Epithelial cell of prostate (primary cell): Measurements from ENCODE around the genes CPNE7 and SPATA33.

DNA sequence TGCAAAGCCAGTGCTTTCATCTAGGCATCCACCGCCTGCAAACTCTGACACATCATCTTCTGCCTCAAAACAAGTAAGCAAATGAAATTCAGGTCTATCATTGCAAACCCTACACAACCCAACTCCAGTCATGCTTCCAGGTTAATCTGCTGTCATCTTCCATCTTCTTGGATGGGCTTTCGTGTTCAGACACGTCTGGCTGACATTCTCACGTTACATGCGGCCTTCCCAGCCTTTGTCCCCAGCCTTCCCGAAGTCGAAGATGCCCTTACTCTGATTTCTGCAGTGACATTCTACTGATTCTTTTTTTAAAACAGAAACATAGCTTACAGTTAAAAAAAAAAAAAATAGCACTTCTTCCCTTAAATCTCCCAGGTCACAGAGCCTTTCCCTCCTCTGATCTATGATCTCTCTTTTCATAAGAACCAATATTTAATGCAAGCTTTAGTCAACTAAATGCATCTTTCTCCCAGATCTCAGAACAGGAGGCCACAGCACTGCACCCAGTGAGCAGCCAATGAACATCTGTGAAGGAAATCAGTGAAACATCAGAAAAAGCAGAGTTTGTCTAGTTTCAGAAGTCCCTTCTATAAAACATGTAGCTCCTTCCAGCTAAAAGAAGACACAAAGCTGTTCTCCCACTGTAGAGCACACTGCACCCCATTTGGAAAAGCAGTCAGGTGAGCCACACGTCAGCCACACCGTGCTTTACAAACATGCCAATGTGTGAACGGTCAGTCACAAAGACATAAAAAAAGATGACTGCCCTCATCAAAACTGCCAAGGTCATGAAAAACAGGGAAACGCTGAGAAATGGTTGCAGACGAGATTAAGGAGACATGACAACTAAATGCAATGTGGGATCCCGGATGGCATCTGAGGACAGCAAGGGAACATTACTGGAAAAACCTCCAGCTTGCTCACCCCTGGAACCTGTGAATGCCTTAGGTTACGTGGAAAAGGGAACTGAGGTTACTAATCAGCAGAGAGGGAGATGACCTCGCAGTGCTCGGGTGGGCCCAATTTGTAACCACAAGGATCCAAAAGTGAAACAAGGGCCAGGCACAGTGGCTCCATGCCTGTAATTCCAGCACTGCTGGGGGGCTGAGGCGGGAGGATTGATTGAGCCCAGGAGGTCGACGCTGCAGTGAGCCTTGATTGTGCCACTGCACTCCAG is 8.4 kb downstream of the ANKRD11 start:
- RRBS = no CpG with 5 or more reads among the region's 19 CpGs

DNA sequence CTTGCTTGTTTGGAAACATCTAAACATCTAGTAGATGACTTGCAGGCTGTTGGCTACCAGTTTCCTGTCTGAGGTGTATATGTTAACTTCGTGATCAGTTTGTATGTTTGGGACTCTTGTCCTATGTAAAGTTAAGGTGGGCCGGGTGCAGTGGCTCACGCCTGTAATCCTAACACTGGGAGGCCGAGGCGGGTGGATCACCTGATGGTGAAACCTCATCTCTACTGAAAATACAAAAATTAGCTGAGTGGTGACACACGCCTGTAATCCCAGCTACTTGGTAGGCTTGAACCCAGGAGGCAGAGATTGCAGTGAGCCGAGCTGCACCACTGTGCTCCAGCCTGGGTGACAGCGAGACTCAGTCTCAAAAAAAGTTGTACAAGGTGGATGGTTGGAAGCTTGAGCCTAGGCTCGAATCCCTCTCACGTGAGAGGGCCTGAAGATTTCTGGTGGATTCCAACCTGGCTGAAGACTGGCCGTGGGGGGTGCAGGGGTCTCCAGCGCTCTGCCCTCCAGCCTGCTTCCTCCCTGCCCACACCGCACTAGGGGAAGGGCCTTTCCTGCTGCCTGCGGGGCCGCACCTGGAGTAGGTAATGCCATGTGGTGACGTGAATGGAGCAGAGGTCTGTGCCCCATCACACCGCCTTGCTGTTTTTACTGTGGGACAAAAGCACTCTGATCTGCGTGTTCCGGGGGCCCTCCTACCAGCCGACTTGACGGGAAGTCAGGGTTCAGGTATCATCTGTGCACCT is 4.0 kb downstream of the RPL13 start:
- RRBS = no CpG with 5 or more reads among the region's 21 CpGs

DNA sequence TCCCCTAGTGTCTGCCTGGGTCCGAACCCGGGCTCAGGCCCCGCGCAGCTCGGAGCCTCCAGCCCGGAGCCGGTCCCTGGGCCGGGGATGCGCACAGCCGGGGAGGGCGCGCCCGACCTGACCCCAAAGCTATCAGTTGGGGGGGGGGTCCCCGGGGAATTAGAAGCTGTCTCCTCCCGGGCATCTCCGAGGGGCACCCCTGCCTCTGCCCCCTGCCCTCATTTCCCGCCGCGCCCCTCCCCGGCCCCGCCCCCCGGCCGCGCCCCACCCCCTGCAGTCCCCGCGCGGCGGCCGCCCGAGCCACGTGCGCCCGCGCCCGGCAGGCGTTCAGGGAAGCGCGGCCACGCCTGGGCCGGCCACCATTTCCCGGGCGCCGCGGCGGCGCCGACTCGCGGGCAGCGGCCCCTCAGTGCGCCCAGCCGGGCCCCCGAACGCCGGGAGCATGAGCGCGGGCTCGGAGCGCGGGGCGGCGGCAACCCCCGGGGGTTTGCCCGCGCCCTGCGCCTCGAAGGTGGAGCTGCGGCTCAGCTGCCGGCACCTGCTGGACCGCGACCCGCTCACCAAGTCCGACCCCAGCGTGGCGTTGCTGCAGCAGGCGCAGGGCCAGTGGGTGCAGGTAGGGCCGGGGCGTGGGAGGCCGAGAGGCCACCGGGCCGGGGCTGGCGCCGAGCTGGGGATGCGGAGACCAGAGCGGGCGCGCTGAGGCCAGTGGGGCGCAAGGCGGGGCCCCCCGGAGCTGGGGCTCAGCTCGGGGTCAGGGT is at the start of gene CPNE7:
TSS of gene CPNE7 (plus strand) at position 303 of the 761 bp plus-strand sequence.
- RRBS = 2% methylated on average over 65 of the region's 91 CpGs

DNA sequence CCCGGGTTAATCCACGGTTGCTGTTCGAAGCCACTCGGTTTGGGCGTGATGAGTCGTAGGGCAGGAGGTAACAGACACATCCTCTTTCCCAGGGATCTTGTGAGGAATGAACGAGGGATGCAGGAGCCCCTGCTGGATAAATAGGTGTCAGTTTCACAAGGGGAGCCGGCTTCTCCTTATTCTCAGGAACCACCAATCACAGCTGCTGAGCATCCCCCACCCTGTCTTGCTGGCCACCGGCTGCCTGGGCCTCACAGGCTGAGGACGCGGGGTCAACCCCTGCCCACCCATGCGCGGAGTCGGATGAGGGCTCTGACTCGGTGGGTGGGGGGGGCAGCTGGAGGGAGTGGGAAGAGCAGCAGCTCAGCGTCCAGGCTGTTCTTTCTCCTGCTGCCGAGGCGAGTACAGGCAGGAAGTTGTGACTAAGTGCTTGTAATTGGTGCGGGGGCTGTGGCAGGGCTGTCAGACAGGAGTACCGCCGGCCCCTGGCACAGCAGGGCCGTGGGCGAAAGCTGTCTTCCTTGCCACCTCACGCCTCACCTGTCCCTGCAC is 11.2 kb upstream of the DPEP1 start:
- RRBS = 9% methylated on average over 3 of the region's 24 CpGs

DNA sequence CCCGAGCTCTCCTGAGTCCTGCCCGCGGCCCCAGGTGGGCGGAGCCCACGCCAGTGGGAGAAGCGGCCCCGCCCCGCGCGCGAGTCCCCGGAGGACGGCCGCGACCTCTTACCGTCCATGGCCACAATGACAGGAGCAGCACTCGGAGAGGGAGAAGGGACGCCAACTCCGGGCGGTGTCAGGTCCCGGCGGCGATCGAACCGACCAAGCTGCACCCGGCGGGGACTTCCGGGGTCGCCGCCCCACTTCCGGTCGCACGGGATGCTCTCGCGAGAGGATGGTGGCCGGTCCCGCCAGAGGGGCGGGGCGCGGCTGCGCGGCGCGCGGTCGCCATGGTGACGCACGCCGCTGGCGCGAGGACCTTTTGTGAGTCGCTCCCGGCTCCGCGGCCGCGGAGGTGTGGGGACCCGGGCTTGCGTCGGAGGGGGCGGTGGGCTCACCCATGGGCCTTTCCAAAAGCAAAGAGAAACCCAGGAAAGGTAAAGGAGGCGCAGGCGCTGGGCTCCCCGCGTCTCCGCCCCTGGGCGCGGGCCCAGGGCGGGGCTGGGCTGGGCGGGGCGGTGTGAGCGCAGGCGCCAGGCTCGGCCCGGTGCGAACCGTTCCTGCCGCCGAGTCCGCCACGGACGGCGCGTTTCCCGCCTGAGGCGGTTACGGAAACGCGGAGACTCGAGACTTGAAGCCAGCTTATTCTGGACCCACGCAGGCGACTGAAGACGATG is at the start of gene SPATA33:
TSS of gene SPATA33 (plus strand) at position 367 of the 719 bp plus-strand sequence.
- RRBS = under 1% methylated on average over 27 of the region's 93 CpGs

DNA sequence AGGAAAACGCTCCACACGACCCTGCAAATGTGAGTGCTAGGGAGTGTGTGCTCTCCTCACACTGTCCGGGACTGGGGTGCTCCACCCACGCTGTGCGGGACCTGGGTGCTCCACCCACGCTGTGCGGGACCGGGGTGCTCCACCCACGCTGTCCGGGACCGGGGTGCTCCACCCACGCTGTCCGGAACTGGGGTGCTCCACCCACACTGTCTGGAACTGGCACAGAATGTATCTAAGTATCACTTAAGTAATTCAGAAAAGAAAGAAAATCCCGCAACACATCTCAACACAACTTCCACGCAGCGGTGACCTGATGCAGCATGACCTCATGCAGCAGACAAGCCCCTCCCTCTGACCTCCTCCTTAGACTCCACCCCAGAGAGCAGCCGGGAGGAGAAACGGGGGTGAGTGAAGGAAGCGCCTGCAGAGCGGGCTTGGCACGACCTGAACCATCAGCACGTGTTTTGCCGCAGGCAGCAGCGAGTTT is 38.5 kb downstream of the ZNF276 start:
- RRBS = 93% methylated on average over 6 of the region's 24 CpGs

DNA sequence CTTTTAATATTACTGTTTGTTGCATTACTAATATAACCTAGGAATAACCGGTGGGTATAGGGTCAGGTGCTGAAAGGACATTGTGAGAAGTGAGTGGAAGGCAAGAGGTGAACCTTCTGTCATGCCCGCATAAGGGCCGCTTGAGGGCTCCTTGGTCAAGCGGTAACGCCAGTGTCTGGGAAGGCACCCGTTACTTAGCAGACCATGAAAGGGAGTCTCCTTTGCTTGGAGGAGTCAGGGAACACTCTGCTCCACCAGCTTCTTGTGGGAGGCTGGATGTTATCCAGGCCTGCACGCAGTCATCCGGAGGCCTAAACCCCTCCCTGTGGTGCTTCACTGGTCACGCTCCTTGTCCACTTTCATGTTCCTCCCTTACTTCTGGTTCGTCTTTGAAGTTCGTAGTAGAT is 2.4 kb upstream of the FANCA start:
- RRBS = no CpG with 5 or more reads among the region's 11 CpGs

- RRBS = 2% methylated on average over 27 of the region's 55 CpGs
Measured at GRCh38 chr16:89828603-89829366, 510 bp downstream of the SPIRE2 start.

- RRBS = no CpG with 5 or more reads among the region's 34 CpGs
Measured at GRCh38 chr16:89858617-89859401, 14.6 kb upstream of the TCF25 start.

DNA sequence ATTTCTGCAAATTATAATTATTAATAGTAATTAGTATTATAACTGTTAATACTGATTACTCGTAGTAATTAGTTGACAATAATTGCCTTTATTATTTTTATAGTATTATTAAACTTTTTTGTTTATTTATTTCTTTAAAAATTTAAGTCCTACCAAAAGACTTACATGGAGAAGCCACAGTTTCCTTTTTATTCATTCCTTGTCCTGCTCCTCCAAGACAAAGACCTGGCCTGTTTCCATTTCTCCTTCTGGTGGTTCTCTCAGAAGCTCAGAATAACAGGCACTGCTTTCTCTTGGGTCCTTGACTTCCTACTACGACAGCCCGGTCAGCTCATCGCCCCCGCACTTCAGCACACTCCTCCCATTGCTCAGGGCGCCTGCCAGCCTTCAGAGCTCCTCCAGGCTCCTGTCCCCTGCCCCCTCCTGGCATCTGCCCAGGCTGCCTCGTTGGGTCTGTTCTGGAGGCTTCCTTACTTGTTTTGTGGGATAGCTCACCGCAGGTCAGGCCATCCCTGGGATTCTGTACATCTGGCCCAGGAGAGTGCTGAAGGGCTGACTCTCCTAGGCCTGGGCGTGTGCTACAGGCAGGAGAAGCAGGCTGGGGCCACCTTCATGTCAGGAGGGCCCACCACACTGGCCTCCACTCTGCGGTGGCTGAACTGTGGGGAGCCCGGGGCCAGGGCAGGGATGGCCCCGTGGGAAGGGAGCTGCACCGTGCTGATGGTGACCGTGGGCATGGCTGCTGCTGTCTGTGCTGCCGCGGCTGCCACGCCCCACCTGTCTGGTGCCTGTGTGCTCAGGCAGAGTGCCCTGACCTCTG is 17.6 kb downstream of the TCF25 start:
- RRBS = no CpG with 5 or more reads among the region's 17 CpGs

- RRBS = no CpG with 5 or more reads among the region's 23 CpGs
Measured at GRCh38 chr16:89899979-89900570, 18.6 kb upstream of the MC1R start.

DNA sequence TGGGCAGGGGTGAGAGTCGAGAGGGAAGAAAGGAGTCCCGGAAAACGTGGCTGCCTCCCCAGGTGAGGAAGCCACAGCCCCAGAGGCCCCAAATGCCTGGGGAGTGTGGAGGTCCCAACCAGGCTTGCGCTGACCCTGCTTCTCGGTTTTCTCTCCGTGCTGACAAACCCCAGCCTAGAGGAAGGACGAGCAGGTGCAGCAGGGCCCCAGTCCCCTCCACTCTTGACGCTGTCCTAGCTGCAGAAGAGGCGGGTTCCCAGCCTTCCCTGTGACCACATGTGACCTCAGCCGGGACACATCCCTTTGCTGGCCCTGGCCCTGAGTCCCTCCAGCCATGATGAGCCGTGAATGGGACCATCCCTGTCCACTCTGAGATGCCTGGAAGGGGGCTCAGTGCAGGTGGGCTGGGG is 2.1 kb upstream of the TUBB3 start:
- RRBS = no CpG with 5 or more reads among the region's 11 CpGs

- RRBS = 2% methylated on average over 8 of the region's 17 CpGs
Measured at GRCh38 chr16:89921654-89922239, 1.4 kb upstream of the TUBB3 start.

DNA sequence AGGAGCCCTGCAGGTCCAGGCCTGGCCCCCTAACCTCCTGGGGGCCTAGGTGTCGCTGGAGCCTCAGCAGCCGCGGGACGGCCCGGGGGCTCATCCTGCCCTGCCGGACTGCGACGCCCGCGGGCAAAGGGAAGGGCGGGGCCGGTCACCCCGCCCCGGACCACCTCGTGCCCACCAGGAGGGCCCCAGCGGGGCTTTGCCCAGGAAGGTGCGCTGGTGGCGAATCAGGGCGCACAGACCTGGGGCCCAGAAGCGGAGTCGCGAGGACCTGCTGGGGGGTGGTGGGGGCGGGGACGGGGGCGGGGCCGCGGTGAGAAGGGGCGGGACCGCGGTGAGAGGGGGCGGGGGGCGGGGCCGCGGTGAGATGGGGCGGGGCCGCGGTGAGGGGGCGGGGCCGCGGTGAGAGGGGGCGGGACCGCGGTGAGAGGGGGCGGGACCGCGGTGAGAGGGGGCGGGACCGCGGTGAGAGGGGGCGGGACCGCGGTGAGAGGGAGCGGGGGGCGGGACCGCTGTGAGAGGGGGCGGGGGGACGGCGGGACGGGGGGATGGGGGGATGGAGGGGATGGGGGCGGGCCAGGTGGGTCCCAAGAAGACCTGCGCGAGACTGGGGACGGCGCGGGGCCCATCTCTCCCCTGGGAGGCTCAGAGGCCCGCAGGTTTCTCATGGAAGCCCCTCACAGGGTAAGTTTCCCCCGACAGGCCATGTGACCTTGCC is 25.2 kb downstream of the GAS8 start:
- RRBS = 2% methylated on average over 7 of the region's 67 CpGs